Subcutaneous preadipocyte (primary cell): ENCODE measurements around a stretch of chr2.

DNA sequence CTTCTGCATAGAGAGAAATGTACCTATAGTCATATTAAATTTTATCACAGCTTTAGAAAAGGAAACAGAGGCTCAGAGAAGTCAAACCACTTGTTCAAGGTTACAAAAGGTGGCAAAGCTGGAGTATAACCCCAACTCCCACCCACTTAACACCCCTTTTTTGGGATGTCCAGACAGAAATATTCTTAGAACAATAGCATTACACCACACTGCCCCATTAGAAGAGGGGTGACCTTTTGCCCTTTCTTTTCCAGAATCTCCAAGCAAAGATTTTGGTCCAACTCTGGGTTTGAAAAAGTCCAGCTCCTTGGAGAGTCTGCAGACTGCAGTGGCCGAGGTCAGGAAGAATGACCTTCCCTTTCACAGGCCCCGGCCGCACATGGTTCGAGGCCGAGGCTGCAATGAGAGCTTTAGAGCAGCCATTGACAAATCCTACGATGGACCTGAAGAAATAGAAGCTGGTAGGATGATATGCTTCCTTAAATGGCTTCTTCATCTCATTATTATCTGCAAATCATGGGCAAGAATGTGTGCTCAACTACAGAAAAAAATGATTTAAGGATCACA lies 381.9 kb upstream of the NRP2 start:
- CAGE, long polyA plus RNA, result no peak

DNA sequence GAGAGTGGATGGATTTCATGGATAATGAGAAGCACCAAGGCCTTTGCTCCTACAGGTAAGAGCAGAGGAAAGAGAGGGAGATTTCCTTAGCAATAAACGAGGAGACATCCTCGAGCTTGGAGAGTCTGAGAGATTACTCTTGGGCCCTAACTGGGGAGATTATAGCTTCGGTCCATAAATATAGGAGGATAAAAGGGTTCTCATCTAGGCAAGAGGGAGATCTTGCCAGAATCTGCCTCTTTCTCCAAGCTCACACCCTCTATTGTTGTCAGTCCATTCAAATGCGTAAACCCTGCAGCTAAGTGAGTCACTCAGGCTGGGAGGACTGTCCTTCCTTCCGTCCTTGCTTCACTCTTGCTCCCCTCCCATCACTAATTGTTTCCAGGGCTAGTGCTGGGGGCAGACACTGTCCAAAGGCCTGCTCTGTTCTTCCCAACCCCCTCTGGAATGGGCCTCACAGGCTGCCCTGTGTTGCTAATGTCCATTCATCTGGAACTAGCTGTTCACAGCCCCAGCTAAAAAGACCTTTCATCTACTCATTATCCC lies 32.0 kb upstream of the NRP2 start:
- CAGE, long polyA plus RNA, result no peak

DNA sequence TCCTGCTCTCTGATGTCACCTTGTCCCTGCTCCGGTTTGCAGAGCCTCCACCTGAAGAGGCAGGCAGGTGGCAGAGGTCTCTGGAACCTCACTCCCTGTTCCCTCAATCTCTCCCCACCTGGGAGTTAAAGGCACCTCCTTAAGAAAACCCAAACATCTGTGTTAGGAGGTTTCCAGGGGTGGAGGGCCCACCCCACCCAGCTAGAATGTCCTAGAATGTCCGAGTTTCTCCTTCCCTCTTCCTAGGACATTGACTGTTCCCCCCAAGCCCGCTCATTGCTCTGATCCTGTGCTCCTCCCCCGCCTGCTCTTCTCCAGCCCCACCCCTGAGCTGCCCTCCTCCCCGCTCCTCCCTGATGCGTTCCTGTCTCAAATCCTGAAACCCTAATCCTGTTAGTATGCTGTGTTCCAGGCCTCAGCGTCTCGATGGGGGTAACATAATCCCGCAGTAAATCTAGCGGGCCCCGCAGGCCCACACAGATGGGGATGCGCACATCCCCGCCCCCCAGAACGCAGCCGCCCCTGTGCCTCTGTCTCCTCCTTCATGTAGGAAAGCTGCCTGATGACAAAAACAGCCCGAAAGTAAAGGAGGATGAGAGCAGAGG lies 51.3 kb downstream of the NRP2 start:
- CAGE, long polyA plus RNA, result no peak

DNA sequence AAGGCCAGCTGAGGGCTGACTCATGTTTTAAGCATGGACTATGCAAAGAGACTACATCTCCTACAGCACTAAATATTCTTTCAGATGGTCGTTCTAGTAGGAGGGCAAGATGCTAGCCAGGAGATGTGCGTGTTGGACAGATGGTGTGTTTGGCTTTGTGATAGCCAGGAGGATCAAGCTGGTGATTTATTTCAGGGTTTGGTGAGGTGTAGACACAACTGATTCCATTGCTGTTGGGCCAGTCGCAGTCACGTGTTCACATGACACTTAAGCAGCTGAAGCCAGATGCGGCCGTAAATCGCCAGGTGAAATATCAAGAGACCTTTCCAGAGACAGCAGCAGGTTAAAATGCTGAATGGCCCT lies 75.9 kb downstream of the NRP2 start:
- CAGE, long polyA plus RNA, result no peak

DNA sequence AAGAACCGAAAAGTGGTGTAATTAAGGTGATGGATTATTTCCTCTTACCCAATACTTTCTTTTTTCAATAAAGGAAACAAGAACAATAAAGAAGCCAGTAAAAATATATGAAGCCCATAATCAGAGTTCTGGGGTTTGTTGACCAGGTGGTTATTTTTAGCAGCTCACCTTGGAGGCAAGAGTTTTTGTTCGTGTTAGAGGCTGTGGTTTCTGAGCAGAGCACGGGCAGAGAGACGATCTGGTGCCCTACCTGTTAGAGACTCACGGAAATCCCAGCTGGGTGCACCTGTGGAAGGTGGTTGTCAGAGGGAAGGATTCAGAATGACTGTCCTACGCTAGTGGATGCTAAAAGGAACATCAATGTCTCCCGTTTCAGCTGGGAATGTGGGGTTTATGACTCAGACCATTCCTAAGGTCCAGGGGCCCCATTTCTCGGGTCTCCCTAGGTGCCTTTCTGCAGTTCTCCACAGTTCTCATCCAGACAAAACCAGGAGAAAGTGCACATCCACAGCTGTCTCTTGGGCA lies 87.6 kb downstream of the NRP2 start:
- CAGE, long polyA plus RNA, result no peak

GRCh38 chr2:206267581-206267780 lies 7.0 kb upstream of the ZDBF2 start:
- CAGE, long polyA plus RNA, result no peak

DNA sequence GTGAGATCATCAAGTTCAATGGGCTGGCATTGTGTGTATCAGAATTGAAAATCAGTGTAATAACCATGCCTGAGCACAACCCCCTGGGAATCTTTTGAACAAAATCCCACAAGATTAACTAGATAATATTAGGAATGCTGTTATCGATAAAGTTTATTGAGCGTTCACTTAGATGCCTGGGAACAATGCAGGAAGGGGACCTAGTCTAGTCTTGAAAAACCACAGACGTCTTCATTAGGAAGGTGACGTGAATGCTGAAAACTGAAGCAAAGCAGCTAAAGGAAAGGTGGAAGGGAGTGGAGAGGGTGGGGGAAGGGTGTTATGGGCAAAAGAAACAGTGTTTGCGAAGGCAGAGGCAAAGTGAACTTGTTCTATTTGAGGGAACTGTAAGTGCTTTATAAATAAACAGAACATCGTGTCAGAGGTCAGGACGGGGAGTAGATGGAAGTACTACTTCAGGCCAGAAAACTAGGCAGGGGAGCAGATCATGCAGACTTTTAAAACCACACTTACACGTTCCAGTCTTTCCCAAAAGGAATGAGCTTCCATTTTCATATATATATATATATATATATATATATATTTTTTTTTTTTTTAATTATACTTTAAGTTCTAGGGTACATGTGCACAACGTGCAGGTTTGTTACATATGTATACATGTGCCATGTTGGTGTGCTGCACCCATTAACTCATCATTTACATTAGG lies 57.8 kb downstream of the FASTKD2 start:
- CAGE, long polyA plus RNA, result no peak

DNA sequence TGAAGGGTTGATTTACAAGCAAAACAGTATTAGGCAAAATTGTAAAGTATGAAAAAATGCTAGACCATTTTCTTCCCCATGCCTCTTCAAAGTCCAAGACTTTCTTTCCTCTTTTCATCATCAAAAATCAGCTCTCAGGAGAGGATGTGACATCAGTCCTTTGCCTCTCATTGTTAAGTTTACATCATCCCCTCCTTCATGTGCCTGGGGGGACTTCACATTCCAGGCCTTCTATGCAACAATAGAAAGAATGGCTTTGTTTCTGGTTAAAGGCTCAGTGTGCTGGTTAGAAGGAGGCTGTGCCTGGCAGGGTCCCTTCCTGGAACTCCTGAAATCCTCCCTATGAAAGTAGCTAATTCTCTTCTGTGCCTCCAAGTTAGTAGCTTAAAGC lies 68.7 kb downstream of the CPO start:
- CAGE, long polyA plus RNA, result no peak

GRCh38 chr2:207096120-207096726 lies 69.5 kb downstream of the KLF7 start:
- CAGE, long polyA plus RNA, result no peak

DNA sequence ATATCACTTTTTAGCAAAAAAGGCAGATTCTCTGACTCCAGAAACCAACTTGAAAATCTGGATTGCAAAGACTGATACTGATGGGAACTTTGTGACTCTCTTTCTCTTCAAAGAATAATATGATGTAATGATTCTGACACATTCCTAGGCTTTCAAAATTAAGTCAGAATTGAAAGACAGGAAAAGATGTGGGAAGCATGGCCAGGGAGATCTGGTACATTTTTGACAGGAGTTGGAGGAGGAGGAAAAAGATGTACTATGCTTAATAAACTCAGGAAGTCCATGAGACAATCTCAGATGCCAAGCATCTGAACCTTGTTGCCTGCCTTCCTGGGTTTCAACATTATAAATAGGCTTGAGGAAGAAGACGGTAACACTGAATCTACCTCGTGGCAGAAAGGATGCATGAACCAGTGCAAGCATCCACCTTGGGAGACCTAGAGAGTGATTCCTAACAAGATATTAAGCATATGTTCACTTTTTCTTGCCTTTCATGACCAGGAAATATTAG lies 34.1 kb downstream of the KLF7 start:
- CAGE, long polyA plus RNA, result no peak

GRCh38 chr2:207136333-207137161 lies 29.2 kb downstream of the KLF7 start:
- CAGE, long polyA plus RNA, result no peak

DNA sequence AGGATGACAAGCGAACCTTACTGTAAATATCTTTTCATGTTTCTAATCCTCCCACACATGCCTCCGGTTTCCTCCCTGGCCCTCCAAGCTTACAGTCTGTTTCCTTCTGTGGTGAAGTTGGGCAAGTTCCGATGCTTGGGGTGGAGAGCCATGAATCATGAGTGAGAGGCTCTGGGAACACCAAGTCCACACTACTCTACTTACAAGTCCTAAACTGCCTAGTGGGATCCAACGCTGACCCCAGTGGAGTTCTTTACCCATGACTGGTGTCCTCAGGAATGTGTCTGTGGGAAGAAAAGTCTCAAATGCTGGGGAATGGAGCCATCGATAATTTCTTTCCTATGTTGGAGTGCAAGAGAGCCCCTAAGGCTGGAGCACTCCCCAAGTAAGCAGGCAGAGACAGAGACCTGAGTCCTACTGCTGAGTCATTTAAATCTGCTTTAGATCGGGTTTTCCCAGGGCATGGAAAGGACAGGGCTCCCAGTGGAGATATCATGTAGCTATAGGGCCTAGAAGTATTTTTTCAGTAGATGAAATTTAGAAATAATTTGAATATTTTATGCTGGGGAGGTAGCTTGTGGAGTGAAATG lies 73.5 kb upstream of the KLF7 start:
- CAGE, long polyA plus RNA, result no peak

DNA sequence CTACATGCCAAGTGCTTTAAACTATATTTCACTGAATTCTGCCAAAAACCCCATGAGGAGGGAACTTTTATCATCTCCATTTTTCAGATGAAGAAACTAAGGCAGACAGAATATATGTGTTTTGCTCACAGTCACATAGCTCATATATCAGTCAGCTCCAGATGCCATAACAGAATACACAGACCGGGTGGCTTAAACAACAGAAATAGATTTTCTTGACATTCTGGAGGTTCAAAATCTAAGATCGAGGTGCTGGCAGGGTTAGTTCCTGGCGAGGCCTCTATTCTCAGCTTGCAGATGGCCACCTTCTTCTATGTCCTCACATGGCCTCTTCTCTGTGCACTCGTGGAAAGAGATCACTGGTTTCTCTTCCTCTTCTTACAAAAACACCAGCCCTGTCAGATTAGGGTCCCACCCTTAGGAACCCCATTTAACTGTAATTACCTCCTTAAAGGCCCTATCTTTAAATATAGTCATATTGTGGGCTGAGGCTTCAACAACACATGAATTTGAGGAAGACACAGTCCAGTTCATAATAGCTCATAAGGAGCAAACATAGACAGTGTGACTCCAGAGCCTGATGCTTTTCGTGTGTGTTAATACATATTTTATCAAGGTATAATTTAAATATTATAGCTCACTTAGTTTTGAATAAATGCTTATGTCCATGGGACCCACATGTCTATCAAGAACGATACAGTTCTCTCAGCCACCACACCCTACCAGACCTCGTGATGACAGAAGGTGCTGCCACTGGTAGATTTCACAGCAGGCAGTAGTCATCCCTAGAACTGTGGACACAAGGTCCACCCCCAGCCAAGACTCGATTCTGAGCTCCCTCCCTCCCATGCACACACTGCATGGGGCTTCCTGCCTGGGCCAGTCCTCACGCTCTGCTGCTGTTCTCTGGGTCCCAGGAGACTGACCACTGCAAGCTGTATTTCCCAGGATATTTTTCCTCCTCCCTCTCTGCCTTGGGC lies 26.8 kb upstream of the CREB1 start:
- CAGE, long polyA plus RNA, result no peak

DNA sequence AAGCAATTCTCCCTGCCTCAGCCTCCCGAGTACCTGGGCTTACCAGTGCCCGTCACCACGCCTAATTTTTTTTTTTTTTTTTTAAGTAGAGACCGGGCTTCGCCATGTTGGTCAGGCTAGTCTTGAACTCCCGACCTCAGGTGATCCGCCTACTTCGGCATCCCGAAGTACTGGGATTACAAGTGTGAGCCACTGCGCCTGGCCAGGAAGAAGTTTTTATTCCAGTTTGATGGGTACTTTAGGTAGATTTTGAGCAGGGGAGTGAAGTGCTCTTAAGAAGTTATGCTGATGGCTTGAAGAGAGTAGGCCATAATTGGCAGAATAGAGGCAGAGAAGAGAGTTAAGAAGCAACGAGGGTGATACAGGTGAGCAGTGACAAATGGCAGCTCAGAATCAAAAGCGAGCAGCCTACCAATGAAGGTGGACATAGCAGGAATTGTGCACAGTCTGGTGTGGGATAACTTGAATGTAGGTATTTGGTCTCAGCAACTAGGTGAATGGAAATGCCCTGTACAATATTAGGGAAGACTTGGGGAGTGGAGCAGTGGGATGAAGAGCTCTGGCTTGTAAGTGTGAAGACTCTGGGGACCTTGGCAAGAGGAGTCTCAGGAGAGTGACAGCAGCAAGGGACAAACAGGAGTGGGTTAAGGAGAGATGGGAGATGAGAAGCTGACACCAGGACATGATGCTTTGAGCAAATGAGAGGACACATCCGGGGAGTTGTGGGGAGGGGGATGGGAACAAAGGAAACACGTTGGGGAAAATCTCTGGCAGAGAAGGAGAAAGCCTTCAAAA lies 25.0 kb downstream of the FZD5 start:
- CAGE, long polyA plus RNA, result no peak

GRCh38 chr2:207765134-207766045 lies 4.3 kb downstream of the FZD5 start:
- CAGE, long polyA plus RNA, result no peak

GRCh38 chr2:207935207-207935855 lies 90.0 kb downstream of the PLEKHM3 start:
- CAGE, long polyA plus RNA, result no peak

- CAGE, long polyA plus RNA, result no peak
Measured at GRCh38 chr2:208312764-208313159, 46.7 kb downstream of the PIKFYVE start.

GRCh38 chr2:209662918-209663528 lies 108.6 kb upstream of the UNC80 start:
- CAGE, long polyA plus RNA, result no peak

DNA sequence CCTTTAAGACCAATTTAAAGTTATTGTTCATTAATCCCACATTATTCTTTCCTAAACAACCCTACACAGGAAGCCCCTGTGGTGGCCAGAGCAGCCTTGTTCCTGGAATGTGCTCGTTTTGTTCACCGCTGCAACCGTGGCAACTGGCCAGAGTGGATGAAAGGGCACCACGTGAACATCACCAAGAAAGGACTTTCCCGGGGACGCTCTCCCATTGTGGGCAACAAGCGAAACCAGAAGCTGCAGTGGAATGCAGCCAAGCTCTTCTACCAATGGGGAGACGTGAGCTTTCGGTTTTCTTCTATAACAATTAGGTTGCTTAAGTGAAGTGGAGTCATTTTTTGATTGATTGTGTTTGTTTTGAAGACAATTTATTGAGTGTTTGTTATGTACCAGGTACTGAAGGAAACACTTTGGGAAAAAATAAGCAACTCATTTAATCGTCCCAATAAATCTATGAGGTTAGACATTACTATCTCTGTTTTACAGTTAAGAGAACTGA lies 101.1 kb downstream of the UNC80 start:
- CAGE, long polyA plus RNA, result no peak

GRCh38 chr2:210171951-210172569 lies 851 bp upstream of the KANSL1L start:
- CAGE, long polyA plus RNA, result no peak